ENCODE data around the genes SPOCK2, FAM149B1 and DNAJC9.

GRCh38 chr10:72088221-72089409, at the start of gene SPOCK2:
Gene SPOCK2, minus strand, starts transcription at chr10:72088551.
- RRBS = under 1% methylated on average over 8 of the region's 55 CpGs

- RRBS = no CpG with 5 or more reads among the region's 2 CpGs
These were observed 7.6 kb upstream of the ASCC1 start for GRCh38 chr10:72223567-72224230.

GRCh38 chr10:72243717-72244315, 27.7 kb upstream of the ASCC1 start:
- RRBS = no CpG with 5 or more reads among the region's 12 CpGs

DNA sequence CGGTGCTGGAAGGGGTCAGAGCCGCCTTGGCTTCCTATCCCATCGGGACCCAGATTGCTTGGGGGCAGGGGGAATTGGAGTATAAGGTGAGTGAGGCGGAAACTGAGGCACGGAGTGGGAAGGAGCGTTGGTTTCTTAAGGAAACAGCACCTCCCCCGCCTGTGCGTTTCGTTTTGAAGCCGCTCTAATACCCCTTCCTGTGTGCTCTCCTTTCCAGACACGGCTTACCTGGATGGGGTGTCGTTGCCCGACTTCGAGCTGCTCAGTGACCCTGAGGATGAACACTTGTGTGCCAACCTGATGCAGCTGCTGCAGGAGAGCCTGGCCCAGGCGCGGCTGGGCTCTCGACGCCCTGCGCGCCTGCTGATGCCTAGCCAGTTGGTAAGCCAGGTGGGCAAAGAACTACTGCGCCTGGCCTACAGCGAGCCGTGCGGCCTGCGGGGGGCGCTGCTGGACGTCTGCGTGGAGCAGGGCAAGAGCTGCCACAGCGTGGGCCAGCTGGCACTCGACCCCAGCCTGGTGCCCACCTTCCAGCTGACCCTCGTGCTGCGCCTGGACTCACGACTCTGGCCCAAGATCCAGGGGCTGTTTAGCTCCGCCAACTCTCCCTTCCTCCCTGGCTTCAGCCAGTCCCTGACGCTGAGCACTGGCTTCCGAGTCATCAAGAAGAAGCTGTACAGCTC, 895 bp downstream of the DDIT4 start:
- RRBS = no CpG with 5 or more reads among the region's 36 CpGs

DNA sequence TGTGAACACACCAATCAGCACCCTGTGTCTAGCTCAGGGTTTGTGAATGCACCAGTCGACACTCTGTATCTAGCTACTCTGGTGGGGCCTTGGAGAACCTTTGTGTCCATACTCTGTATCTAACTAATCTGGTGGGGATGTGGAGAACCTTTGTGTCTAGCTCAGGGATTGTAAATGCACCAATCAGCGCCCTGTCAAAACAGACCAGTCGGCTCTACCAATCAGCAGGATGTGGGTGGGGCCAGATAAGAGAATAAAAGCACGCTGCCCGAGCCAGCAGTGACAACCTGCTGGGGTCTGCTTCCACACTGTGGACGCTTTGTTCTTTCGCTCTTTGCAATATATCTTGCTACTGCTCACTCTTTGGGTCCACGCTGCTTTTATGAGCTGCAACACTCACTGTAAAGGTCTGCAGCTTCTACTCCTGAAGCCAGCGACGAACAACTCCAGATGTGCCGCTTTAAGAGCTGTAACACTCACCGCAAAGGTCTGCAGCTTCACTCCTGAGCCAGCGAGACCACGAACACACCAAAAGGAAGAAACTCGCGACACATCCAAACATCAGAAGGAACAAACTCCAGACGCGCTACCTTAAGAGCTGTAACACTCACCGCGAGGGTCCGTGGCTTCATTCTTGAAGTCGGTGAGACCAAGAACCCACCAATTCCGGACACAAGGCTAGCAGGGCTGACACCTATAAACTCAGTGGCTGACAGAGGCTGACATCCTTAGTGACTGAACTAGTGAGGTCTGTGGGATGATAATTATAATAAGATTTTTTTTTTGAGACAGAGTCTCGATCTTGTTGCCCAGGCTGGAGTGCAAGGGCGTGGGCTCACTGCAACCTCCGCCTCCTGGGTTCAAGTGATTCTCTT, 28.0 kb downstream of the DNAJB12 start:
- RRBS = no CpG with 5 or more reads among the region's 26 CpGs

- RRBS = 86% methylated on average over 1 of the region's 9 CpGs
These were observed 12.8 kb downstream of the DNAJB12 start for GRCh38 chr10:72341953-72342378.

DNA sequence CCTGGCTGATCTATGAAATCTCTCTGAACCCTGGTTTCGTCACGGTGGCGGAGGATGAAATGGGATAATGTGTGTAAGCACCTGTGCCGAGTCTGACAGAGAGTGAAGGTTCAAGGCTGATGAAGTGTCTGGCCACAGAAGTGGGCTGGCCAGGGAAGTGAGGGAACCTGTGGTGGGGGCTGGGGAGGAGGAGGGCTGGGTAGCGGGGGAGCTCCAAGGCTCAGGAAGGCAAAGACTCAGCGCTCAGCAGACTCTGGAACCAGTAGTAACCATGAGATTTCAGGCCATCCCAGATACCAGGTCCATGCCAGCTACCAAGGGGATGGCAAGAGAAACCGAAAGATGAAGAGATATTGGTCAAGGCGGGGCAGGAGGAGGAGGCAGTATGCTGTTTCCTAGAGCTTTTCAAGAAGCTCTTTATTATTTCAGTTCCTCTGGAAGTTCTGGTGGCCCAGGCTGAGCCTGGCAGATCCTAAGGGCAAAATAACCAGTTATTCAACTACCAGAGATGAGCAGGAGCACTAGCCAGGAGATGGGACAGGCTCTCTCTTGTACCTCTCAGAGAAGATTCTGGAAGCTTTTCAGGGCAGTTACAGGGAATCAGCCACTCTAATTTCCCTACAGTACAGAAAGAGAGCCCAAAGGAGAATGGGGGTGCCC, 5.4 kb downstream of the DNAJB12 start:
- RRBS = no CpG with 5 or more reads among the region's 8 CpGs

DNA sequence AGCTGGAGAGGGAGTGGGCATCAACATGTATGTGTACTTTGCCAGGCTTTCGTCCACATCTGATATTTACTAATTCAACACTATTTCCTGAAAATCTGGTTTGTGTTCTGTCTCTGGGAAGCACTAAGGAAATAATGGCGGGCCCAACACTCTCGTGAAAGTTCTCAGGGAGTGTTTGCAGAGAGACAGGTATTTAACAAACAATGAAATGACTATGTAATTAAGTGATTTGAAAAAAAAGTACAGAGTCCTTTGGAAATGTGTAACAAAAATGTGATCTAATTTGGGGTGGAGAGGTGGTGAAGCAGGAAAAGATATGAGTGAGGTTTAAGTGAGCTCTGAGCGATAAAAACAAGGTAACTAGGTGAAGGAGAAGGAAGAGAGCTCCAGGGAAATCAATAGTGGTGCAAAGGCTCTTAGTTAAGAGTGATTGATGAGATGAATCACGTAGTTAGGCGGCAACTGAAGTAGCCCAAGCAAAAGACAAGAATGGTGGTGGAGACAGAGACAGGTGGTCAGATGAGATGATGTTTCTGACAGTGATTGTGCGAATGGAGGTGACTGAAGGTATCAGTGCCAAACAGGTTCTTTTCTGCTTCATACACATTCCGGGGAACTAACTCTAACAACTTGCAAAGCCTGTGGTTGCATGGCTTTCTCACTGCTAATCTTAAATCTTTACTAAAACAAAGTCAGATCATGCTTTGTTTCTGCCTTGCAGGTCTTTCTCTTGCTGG, 95.4 kb upstream of the DNAJB12 start:
- RRBS = no CpG with 5 or more reads among the region's 8 CpGs

DNA sequence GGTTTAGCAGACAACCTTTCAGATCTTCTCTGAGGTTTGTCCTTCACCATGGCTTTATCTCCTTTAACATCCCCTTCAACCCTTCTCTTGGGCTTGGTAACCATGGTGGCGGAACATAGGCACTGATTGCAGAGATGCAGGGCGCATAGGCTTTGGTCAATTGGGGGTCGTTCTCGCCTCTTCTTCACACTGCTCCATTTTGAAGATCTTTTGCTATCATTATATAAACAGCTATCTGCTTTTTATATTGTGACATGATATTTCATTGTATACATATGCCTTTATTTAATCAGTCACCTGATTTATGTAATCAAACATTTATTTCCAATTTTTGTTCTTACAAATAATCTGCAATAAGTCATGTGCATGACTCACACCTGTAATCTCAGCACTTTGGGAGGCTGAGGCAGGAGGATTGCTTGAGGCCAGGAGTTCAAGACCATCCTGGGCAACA, 10.8 kb upstream of the MICU1 start:
- RRBS = no CpG with 5 or more reads among the region's 4 CpGs

- RRBS = no CpG with 5 or more reads among the region's 4 CpGs
These were observed 3.7 kb upstream of the MCU start for GRCh38 chr10:72688145-72688753.

- RRBS = no CpG with 5 or more reads among the region's 3 CpGs
These were observed 1.4 kb downstream of the MCU start for GRCh38 chr10:72693200-72693838.

DNA sequence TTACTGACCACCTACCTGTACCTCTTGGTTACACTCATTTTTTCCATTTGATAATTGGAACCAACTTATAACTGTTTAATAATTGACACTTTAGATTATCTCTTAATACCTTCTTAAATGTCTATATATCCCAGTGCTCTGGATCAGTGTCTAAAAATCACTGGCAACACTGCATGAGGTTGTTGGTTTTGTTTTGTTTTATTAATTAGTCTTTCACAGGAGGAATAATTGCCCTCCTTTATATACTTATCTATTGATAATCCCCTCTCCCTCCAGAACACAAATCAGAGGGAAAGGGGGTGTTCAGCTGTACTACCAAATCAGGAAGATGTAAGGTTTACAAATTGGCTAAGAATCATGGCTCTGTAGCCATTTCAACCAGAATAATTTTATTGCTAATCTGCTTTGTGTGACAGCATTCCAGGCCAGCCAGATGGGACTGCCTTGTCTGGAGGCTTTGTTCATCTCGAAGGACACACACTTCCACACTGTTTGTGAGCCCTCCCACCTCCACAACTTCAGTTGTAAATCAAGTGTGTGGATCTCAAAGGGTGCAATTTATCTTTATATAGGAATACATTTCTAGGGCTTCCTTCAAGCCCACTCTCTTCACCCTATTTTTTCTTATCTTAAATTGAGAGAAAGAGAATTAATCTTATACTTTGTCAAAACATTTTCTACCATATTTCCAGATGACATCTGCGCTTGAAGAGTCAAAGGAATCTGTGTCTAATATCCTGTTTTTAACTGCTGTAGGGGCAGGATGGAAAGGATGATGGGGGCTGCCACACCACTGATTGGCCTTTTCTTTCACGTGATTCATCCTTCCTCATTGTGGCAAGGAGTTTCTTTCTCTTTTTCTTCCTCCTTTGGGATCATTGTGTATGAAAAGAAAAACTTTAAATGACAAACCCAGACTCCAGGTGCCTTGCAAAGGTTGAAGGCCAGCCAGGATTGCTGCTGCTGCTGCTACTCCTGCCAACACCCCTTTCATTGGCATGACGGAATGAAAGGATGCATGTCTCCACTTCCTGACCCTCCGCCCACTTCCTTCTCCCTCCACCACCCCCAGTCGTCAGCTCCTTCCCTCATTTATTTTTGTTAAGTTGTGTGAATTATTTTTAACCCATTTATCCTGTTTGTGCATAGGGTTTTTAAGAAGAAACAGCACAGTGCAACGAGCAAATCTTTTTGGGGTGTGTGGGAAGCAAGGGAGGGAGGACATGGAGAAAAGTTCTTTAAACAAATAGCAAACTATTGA, 6.8 kb upstream of the OIT3 start:
- RRBS = no CpG with 5 or more reads among the region's 7 CpGs

- RRBS = no CpG with 5 or more reads among the region's 7 CpGs
These were observed 898 bp downstream of the PLA2G12B start for GRCh38 chr10:72953735-72954080.

DNA sequence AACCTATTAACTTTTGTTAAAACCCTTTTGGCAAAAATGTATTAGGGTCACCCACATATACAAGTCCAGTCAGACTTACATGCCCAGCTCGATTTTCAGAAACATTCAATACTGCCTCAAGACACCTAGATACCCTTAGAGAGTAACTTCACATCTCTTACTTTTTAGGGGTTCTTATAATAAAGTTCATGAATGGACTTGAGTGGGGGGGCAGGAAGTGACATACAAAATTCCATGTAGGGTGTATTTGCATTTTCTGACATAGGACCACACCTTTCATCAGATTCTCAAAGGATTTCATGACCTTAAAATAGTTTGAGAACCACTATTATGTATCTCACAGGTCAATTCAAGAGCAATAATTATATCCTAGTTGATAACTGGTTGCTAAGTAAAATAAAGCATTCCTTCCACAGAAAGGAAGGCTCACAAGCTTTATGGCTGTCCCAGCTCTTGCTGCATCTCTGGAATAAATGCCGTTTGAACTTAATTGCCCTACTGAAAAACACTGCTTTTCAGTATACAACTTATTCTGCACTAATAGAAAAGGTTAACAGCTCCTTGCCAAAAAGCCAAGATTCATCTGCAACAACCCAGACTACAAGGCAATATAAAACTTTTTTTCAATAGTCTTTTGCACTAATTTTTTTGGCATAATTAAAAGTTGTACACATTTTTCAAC, 2.3 kb downstream of the P4HA1 start:
- RRBS = no CpG with 5 or more reads among the region's 2 CpGs

GRCh38 chr10:73095773-73096792, 583 bp downstream of the P4HA1 start:
- RRBS = 8% methylated on average over 10 of the region's 64 CpGs

- RRBS = no CpG with 5 or more reads among the region's 2 CpGs
These were observed 26.2 kb downstream of the NUDT13 start for GRCh38 chr10:73136523-73136887.

DNA sequence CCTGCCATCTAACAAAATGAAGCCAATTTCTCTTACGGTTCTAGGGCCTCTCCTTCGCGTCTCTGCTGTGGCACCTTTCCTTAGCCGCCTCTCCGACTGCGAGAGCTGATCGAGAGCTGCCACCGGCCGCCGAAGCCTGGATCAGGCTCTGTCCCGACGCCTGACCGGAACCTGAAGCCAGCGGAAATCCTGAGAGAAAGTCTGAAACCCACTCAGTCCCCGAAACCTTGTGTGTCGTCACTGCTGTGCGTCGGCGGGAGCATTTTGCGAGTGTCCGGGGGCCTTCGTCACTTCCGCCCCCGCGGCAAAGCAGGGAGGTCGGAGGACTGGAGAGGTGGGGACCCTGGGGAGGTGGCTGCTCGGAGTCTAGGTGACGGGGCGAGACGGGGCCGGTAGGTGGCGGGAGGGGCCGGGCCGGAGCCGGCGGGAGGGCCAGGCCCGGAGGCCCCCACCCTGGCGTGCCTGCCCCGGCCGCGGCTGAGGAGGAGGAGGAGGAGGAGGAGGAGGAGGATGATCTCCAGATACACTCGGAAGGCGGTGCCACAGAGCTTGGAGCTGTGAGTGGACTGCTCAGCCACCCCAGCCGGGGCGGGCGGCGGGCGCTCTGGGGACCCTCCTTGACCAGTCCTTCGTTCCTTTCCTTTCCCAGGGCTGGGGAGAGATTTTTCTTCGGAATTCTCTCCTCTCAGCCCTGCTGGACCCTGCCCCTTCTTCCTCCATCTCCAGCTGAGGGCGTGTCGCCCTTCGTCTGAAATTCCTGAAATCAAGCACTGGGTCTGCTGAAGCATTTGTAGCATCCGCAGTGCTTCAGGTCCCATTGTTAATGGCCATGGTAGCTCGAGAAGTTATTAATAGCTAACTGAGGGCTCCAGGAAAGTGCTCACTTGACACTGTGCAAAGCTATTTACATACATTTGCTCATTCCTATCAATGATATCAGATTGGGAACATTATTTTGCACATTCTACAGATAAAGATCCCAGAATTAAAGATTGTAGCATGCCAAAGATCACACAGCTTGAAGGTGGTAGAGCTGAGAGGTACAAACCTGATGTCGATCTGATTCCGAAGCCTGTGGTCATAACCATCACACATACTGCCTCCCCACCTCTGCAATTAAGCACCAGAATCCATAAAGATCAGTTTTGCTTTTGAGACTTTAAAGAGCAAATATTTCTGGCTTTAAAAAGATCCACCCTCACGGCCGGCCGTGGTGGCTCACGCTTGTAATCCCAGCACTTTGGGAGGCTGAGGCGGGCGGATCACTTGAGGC, at the start of gene FAM149B1:
FAM149B1 (plus strand) TSS at position 290 of the 1,273 bp plus-strand sequence.
- RRBS = under 1% methylated on average over 21 of the region's 63 CpGs

GRCh38 chr10:73232577-73233351, 14.3 kb downstream of the DNAJC9 start:
- RRBS = no CpG with 5 or more reads among the region's 9 CpGs

DNA sequence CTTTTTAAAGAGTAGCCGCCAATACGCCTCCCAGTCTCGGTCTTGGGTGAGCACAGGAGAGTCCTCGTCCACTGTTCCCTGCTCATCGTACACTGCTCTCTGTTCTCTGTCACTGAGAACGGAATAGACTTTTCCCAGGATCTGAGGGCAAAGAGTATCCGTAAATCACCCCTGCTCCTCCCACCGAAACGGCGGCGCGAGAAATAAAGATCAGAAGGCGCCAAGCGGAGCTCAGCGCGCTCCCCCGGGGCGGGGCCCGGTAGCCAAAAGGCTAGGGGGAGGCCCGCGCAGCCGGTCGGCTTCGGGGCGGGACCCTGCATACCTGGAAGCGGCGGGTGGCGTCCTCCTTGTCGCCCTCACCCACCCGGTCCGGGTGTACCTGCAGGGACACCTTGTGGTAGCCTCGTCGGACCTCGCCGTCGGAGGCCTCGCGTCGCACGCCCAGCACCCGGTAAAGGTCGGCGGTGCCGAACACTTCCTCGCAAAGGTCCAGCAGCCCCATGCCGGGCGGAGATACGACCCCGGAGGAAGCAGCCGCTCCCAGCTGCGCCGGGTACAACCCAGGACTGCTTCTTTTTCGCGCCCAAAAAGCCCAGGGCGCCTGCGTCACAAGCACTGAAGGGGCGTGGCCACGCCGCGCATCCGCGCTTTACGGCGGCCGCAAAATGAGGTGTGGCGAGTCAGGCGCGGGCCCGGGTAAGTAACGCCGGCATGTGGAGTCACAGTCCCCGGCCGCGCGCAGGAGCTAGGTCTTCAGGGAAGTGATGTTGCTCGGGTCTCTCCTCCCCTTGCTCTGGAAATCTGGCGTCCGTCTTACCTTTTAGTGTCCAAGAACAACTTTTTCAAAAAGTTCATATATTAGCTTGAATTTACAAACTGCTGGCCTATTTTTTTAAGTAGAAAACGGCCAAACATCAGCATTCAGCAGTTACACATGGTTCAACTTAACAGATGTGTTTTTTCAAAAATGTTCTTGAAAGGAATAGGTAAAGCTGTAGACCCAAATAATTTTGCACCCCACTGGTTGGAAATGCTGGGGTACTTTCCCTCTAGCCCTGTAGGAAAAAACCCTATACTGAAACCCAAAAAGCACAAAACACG, at the start of gene DNAJC9:
DNAJC9 (minus strand) TSS at position 568 of the 1,101 bp plus-strand sequence.
- RRBS = 2% methylated on average over 18 of the region's 80 CpGs